Daoy (cell line): Measurements from ENCODE around the genes SAMD4B, PAF1 and PLEKHG2.

- RAMPAGE, long total RNA = no peak
These were observed 28.7 kb downstream of the CAPN12 start for GRCh38 chr19:38715532-38716011.

DNA sequence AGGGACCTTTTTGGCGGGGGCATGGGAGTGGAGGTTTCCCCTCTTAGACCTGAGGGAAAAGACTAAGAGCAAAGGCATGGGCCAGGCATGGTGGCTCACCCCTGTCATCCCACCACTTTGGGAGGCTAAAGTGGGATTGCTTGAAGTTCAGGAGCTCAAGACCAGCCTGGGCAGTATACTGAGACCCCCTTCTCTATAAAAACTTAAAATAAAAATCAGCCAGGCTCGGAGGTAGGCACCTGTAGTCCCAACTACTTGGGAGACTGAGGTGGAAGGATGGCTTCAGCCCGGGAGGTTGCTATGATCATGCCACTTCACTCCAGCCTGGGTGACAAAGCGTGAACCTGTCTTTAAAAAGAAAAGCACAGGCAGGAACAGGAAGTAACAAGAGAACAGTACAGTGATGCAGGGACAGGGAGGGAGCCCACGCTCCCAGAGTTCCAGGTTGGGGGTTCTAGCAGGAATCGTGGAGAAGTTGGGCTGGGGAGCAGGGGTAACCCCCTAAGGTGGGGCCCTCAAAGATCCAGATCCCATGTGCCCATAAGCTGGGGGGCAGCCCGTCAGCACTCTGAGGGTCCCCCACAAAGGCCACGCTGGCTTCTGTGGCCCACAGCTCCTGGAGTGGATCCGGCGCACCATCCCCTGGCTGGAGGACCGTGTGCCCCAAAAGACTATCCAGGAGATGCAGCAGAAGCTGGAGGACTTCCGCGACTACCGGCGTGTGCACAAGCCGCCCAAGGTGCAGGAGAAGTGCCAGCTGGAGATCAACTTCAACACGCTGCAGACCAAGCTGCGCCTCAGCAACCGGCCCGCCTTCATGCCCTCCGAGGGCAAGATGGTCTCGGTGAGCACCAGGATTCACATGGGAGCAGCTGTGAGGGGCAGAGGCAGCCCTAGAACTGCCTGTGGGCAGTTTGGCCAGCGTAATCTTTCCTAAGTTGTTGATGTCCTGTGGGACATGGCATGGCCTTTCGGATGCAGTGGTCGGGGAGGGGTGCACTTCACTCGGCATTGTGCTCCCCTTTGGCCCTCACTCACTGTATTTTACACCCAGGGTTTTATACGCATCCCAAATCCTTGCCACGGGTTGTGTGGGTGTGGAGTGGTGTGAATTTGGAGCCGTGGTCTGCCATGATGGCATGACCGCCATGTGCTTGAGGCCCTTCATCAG is 27.4 kb downstream of the CAPN12 start:
- RAMPAGE, long total RNA = no peak

DNA sequence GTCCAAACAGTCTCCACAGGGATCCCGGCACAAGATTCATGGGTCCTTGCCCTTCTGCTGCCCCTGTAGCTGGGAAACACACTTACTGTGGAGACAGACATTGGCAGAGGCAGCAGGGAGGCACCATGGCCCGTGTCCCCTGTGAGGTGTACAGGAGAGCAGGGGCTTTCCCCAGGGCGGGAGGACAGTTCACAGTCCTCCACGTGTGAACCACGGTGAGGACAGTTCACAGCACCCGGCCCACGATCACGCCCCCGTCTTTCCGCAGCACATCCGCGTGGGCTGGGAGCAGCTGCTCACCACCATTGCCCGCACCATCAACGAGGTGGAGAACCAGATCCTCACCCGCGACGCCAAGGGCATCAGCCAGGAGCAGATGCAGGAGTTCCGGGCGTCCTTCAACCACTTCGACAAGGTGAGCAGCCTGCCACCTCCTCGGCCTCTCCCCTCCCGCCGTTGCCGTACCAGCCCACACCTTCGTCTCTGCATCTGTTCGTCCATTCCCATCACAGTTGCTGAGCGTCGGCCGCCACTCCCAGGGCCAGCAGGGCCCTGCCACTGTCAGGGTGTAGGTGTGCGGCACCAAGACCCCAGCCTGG is 17.5 kb downstream of the CAPN12 start:
- RAMPAGE, long total RNA = no peak

DNA sequence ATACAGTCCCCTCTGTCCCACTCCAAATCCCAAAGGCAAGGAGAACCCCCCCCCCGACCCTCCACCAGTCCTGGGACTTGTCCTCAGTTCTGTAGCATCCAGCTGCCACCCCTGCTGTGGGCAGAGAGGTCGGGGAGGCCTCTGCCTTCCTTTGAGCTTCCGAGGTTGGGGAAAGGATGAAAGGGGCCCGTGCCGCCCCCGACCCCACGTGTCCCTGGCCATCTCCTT is 16.8 kb downstream of the CAPN12 start:
- RAMPAGE, long total RNA = no peak

DNA sequence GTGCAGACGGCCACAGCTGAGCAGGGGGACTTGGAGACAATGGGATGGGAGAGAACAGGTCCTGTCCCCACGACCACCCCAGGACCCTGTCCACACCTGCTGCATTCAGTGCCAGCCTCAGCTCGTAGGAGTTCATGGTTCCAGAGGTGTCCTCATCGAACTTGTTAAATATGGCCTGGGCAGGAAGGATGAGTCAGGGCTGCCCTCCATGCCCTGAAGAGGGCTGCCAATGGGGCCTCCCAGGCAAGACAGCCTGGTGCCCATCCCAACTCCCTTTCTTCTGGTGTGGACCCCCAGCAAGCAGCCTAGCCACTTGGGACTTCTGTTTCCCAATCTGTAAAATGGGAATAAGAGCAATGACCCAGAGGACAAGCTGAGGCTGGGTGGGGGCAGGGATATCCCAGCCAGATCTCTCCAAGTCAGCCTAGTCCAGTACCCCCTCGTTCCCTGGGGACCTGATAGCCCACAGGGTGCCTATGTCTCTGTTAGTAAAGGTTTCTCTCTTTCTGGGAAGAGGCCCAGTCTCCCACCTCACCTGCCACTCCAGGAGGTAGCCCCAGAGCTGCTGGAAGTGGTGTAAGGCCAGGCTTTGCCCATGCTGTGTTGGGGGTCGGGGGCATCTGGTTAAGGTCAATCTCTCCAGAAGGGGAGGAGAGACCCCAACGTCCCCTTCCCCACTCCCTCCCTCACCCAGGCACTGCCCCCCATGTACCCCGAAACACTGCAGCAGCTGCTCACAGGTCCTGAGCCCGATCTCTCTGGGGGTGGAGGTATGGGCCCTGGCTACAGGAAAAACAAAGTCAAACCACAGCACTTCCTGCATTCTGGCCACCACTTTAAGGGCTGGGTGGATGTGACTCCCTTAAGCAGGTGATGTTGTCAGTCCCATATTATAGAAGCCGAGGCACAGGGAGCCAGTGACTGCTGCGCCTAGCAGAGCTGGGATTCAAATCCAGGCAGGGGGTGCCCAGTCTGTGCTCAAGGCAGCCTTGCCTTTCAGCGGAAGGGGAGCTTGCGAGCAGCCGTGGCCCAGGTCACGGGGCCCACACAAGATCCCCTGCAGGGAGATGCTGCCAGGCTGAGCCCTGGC is 10.3 kb downstream of the CAPN12 start:
- RAMPAGE, long total RNA = no peak

- RAMPAGE, long total RNA = no peak
These were observed 8.3 kb downstream of the CAPN12 start for GRCh38 chr19:38735798-38736475.

DNA sequence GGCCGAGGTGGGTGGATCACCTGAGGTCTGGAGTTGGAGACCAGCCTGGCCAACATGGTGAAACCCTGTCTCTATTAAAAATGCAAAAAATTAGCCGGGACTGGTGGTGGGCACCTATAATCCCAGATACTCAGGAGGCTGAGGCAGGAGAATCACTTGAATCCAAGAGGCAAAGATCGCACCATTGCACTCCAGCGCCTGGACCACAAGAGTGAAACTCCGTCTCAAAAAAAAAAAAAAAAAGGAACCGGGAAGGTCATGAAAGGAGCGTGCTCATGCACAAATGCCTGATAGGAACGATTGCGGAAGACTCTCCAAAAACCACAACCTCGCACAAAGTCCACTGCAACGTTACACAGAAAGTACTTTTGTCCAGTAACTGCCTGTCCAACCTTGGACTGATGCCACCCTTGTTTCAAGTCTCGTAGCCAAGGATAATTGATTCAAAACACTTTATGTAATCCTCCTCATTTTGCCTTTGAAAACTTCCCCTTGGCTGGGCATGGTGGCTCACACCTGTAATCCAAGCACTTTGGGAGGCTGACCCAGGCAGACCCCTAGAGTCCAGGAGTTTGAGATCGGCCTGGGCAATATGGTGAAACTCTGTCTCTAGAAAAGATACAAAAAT is 13.8 kb downstream of the LGALS7 start:
- RAMPAGE, long total RNA = no peak

- RAMPAGE, long total RNA = no peak
These were observed 3.6 kb downstream of the LGALS7 start for GRCh38 chr19:38769383-38770520.

- RAMPAGE, long total RNA = no peak
These were observed 932 bp downstream of the FBXO17 start for GRCh38 chr19:38974678-38974941.

GRCh38 chr19:39135958-39137245 is 10.8 kb downstream of the PAK4 start:
- RAMPAGE, long total RNA = no peak

DNA sequence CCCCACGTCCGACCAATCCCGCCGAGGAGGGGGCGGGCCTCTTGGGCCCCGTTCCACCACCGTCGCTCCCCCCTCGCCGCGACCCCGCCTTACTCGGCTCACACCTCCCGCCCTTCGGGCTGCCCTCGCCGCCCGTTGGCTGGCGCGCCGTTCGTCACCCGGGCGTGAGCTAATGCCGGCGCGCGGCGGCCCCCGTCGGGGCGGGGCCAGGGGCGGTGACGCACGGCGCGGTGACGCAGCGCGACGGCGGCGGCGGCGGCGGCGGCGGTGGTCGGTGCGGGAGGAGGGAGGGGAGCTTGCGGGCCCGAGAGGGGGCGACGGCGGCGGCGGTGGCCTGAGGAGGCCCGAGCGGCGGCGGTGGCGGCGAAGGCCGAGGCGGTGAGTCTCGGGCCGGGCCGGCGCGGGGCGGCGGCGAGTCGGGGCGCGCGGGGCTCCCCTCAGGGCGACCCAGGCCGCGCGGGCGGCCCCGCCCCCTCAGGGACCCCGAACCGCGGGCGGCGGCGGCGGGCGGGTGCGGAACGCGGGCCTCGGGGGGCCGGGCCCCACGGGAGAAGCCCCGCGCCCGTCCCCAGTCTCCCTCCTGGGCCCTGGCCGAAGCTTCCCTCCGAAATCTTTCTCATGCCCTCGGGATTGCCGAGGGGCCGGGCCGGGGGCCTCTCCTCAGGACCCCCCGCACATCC is at the start of gene SAMD4B:
Gene SAMD4B, plus strand, starts transcription at position 223 of the 680 bp plus-strand sequence.
- RAMPAGE, long total RNA = no peak

DNA sequence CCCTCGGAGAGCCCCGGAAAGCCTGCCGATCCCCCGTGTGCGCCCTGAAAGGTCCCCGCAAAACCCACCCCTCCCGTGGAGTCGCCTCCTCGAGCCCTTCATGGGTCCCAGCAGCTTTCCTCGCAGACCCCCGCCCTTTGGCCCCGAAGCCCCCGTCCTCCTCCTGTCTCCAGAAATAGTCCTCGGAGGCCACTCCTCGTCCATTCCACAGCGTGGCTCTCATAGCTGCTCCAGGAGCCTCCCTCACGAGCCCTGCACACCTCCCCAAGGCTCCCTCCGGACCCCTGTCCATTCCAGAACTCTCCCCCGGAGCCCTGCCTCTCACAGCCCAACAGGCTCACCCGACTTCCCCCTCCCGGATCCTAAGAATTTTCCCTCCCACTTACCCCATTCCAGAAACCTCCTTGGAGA is 663 bp downstream of the SAMD4B start:
- RAMPAGE, long total RNA = no peak

- RAMPAGE, long total RNA = no peak
These were observed 9.3 kb downstream of the SAMD4B start for GRCh38 chr19:39351362-39352030.

- RAMPAGE, long total RNA = no peak
These were observed 14.5 kb downstream of the SAMD4B start for GRCh38 chr19:39356311-39357451.

- RAMPAGE, long total RNA = no peak
These were observed 870 bp downstream of the PAF1 start for GRCh38 chr19:39390053-39390418.

DNA sequence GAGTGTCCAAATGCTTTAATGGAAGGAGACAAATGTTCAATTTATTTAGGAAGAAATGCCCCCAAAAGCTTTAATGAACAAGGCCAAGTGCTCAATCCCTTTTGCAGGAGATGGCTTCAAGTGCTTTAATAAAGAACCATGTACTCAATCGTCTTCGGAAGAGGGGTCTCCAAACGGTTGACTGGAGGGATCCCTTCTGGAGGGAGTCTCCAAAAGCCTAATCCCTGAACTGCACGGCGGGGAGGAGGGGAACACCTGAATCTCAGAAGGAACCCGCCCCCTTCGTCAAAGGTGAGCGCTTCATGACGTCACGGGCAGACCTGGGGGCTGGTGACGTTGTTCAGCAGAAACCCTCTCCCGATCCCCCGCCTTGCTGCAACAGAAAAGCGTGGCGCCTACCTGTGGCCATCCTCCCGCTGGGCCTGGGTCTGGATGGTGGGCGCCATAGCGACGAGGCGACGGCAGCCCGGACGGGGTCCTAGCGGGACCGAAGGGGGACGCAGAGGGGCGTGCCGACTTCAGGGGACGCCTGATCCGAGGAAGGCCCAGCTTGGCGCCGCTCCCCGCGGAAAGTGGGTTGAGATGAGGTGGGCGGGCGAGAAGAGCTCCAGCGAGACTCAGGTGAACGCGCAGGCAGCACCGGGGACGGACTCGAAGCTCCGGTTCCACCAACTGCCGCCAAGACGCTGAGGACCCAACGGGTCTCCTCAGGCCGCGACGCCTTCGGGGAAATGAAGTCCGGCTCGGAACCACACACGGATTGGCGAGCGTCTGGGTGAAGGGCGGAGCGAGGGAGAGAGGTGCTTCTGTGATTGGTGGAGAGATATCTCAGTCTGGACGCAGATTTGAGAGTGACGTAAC is at the start of gene PAF1:
Gene PAF1, minus strand, starts transcription at position 688 of the 861 bp plus-strand sequence.
- RAMPAGE, long total RNA = no peak

- RAMPAGE, long total RNA = no peak
These were observed 378 bp downstream of the ZFP36 start for GRCh38 chr19:39406965-39407485.

- RAMPAGE, long total RNA = no peak
These were observed 1.2 kb upstream of the PLEKHG2 start for GRCh38 chr19:39410943-39412075.

DNA sequence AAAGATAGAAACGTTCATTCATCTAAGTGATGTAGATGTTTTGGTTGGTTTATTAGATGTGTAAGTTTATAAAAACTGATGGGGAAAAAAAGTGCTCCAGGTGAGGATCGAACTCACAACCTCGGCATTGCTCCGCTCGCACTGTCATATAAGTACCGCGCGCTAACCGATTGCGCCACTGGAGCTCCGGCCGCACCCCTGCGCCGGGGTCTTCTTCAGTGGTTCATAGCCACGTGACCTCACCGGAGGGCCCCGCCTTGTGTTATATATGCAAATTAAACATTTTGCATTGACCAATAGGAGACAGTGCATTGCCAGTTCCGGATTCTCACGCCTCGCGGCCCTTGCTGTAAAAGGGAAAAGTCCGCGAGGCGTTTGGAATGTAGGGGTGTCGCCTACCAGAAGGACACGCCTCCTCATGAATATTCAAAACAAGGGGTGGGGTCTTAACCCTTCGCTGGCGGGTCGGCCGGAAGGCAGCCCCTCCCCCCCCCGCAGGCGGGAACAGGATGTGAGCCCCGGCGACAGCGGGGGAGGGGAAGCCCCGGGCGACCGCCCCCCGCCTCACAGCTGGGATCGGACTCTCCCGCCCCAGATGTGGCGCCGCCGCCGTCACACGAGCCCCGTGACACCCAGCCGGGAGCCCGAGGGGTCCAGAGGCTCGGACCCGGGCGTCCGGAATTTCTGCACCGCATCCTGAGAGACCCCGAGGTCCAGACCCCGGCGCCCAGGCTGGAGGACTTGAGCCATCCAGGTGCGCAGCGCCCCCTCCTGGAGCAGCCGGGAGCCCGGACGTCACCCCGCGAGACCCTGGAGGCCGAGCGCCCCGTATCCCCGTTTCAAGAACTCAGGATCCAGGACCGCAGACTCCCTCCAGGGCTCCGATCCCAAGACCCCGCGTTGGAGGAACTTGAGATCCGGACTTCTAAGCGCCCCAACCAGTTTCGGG is at the start of gene PLEKHG2:
Gene PLEKHG2, plus strand, starts transcription at position 594 of the 949 bp plus-strand sequence.
- RAMPAGE, long total RNA = no peak

GRCh38 chr19:39413933-39415107 is 1.9 kb downstream of the PLEKHG2 start:
- RAMPAGE, long total RNA = no peak